A673 (cell line): ENCODE measurements around the gene PDIA2.

DNA sequence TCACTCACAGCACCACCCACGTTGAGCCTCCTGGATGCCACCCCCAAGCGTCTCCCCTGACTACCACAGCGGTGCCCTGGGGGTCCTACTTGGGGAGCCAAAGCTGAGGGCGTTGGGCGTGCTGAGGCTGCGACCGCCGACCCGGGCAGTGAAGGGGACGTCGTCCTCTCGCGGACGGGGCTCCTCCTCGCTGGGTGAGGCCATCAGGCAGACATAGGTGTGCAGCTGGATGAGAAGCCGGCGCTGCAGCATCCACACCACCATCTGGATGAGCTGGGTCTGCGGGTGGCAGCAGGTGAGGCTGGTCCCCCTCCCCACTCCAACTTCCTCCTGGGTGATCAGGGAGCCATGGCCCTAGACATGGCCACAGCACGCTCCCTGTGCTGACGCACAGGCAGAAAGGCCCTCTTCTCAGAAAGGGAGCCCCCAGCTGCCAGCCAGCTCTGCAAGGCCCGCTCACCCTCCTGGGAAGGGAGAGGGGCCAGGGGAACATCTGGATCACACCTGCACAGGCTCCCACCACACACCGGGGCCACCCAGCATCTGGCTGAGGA lies 11.7 kb downstream of the MPG start:
- PRO-cap, result no peak

DNA sequence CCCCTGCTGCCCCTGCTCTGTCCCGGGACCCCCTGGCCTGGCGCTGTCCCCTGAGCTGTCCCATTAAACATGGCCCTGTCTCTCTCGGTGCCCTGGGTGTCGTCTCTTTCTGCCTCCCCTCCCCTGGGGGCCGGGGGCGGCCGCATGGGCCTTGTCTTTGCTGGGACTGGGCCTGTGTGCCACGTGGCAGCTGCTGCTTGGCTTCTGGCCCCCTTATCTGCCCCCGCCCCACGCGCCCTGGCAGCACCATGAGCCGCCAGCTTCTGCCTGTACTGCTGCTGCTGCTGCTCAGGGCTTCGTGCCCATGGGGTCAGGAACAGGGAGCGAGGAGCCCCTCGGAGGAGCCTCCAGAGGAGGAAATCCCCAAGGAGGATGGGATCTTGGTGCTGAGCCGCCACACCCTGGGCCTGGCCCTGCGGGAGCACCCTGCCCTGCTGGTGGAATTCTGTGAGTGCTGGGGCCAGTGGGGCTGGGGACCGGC lies at the start of gene PDIA2:
TSS of gene PDIA2 (plus strand) at position 243 of the 481 bp plus-strand sequence.
- PRO-cap, result no peak

DNA sequence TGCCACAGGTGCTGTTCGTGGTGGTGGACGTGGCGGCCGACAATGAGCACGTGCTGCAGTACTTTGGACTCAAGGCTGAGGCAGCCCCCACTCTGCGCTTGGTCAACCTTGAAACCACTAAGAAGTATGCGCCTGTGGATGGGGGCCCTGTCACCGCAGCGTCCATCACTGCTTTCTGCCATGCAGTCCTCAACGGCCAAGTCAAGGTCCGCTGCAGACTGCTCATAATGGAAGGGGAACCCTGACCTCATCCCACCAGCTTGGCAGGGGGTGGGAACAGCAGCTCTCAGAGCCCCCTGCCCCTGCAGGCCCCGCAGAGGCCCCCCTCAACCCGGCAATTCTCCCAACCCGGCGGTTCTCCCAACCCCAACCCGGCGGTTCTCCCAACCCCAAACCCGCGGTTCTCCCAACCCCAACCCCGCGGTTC lies 2.5 kb downstream of the PDIA2 start:
- PRO-cap, result no peak

GRCh38 chr16:296945-297502 lies 14.1 kb downstream of the PDIA2 start:
- PRO-cap, result no peak

DNA sequence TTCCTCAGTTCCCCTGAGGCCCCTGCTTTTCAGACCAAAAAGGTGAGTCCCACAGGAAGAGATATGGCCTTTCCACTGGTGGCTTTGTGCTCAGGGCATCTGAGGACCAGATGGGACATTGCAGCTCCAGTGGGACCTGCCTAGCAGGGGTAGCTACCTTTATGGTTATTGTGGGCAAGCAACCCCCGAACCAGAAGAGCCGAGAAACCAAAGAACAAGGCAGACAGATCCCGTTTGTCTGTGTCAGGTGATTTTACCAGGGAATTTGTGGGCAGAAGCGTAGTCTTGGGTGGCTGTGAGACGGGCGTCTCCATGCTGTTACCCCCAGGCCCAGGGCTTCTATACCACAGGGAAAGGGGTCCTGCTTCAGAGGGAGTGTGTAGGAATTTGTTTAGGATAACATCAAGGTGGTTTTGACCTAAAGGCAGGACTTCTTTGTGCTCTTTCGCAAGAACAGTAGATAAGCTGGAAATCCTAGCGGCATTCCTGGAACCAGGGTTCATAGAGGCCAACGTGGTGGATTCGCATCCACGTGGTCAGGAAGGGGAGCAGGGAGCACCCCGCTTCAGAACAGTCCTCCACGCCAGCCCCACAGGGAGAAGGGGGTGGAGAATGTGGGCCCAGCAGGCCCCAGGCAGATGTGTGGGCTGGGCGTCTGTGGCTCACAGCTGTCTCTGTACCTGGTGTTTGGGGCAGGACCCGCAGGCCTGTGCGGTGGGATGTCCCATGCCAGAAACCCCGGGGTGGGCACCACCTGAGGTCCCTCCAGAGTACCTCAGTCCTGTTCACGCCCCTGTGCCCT lies 3.9 kb downstream of the DECR2 start:
- PRO-cap, result no peak

DNA sequence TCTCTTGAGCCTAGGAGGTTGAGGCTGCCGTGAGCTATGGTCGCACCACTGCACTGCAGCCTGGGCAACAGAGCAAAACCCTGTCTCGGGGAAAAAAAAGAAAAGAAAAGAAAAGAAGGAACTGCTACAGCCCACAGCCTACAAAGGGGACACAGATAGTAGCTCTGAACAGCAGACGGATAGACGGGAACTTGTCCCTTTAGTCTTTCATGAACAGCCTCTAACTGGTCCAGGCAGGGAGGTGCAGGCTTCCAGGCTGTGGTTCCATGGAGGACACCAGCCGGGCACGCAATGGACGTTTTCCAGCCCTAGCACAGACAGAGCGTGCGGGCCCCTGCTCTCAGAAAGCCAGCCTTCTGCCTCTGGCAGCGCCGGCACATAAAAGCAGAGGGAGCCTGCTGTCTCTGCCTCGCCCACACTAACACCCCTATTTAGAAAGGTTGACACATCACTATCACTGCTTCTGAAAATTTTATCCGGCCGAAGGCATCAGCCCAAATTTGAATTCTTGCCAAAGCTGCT lies 1.6 kb upstream of the RAB11FIP3 start:
- PRO-cap, result unidirectional peak, minus-strand start at position 380 of the sequence

DNA sequence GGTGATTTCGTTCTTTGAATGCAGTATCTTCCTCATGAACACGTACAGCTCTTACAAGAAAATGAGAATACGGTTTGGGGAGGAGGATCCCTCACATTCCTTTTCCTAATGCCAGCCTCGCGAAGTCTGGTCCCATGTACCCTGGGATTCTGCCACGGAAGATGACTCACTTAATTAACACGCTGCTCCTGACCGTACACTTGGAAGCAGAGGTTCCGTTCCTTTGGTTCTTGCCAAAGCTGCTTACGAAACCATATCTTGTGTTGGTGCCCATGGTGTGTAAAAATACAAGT lies 1.2 kb upstream of the RAB11FIP3 start:
- PRO-cap, result no peak

GRCh38 chr16:474349-475028 lies 49.0 kb downstream of the RAB11FIP3 start:
- PRO-cap, result no peak

DNA sequence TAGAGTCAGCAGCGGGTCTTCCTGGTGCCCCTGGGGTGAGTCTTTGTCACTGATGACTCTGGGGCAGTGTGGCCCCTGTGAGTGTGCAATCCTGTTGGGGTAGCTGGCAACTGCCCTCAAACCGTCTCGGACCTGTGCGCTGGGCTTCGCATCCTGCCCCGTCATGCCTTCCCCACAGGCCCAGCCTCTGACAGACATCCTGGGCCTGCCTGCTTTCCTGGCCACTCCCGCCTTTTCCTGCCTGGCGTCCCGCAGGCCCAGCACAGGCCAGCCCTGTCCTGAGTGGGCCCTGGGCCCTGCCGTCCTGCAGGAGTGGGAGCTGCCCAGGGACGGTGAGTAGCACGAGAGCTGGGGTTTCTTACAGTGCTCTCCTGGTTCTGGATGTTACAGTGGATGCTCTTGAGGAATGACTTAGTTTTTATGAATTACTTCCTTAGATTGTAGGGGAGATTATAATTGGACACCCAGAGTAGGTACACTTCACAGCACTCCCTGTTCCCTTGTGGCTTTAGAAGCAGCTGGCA lies 50.1 kb upstream of the CAPN15 start:
- PRO-cap, result no peak

DNA sequence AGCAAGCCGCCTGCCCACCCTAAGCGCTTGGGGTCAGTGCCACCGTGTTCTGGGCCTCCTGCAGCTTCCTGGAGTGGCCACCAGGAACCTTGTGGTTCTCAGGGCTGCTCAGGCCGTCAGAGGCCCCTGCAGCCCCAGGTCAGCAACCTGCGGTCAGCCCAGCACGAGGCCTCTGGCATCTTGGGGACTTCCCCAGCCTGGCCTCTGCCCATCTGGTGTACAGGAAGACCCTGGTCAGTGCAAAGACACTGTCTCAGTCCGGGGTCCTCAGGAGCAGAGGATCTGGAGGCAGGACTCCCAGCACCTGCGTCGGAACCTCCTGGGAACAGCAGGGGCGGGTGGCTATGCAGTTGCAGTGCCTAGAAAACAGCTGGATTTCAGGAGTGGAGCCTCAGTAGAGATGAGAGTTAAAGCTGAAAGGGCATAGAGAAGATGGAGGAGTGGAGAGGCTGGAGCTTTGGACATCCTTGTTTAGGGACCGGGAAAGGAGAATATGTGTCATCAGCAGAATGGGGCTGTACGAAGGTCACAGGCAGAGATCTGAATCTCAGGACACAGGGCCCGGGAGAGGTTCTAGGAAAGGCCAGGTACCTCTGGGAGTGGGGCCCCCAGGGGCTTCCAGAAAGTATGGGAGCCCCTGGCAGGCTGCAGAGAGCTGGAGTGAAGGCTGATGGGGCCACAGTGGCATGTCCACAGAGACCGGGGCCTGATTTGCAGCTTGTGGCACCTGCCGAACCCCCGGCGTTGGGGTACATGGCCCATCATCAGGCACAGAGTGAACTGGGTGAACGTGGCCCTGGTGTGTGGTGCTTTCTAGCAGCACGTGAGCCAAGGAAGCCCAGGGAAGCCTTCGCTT lies 13.2 kb upstream of the CAPN15 start:
- PRO-cap, result no peak

DNA sequence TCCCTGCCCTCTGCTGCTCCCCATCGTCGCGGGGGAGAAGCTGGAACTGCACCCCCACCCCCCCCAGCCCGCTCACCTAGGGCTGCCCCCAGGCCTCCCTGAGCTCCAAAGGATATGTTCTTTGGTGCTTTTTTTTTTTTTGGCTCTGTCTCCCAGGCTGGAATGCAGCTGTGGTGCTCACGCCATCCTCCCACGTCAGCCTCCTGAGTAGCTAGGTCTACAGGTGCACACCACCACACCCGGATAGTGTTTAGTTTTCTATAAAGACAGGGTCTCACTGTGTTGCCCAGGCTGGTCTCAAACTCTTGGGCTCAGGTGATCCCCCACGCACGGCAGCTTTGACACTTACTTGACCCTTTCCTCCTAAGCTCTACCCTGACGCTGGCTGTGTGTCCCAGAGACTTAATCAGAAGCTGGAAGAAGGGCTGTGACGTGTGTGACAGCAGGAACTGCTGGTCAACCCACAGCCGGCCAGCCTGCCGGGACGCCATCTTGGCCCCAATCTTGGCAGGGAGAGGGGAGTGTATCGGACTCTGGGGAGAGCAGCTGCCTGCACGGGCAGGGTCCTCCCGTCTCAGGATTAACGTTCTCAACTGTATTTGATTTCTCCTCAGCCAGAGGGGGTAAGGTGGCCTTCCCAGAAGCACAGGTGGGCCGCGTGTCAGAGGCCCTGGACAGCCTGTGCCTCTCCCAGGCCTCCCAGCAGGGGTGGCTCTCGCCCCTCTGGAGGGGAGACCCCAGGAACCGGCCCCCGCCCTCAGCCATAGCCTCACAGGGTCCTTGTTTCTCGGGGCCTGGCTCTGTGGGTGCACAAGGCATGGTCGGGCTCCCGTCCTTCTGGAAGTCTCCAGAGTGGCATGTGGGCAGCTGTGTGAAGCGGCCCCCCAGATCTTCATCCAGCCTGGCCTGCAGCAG lies 11.6 kb downstream of the CAPN15 start:
- PRO-cap, result no peak

GRCh38 chr16:539741-540274 lies 12.3 kb downstream of the CAPN15 start:
- PRO-cap, result no peak

DNA sequence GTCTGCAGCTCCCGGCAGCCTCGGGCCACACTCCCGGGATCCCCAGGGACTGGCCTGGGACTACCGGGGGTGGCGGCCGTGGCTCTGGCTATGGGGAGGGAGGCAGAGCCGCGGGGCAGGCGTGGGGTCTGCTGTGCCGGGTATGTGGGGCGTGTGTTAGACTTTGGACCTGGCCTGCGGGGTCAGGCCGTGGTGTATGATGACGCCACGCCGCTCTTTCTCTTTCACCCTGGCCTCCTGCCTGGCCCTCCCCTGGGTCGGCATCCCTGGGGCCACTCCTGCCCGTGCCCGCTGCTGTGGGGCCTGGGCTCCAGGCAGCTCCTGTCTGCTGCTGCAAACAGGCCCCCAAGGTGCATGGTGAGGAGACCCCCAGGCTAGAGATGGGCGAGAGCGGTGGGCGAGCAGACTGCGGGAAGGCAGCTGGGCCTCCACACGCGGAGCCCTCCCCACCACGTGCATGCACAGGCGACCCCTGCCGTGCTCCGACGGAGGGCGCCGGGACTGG lies 15.8 kb downstream of the CAPN15 start:
- PRO-cap, result no peak

- PRO-cap, result no peak
Observed at GRCh38 chr16:547483-548040, 12.6 kb upstream of the PRR35 start.

- PRO-cap, result no peak
Observed at GRCh38 chr16:584152-584741, 5.6 kb upstream of the RAB40C start.

GRCh38 chr16:592477-593473 lies 2.9 kb downstream of the RAB40C start:
- PRO-cap, result no peak

DNA sequence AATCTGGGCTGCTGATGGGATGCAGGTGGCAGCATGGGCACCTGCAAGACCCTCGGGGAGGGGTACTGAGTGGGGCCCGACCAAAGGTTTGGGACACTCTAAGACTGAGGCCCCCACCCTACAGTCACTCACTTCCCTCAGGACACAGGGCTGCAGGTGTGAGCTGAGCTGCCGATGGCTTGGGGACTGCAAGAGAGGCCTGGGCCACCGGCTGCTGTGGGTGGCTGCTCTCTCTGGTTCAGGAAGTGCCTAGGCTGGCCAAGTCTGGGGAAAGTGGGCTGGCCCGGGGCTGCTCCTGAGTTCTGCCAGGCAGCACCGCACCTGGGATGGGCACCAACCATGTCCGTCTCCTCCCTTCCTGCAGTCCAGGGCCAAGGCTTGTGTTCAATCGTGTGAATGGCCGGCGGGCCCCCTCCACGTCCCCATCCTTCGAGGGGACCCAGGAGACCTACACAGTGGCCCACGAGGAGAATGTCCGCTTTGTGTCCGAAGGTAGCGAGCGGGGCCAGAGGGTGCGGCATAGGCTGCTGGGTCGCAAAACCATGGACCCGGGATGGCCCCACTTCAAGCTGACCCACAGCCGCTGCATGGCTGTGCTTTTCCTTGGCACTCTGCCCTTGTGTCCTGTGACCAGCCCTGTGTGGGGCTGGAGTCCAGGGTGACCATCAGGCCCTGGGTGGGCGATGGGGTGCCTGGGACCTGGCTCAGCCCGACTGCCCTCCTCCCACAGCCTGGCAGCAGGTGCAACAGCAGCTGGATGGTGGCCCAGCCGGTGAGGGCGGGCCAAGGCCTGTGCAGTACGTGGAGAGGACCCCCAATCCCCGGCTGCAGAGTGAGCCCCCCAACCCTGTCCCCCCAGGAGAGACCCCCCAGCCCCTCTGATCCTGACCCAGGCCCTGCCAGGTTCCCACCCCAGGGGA lies 1.9 kb upstream of the WDR90 start:
- PRO-cap, result no peak

DNA sequence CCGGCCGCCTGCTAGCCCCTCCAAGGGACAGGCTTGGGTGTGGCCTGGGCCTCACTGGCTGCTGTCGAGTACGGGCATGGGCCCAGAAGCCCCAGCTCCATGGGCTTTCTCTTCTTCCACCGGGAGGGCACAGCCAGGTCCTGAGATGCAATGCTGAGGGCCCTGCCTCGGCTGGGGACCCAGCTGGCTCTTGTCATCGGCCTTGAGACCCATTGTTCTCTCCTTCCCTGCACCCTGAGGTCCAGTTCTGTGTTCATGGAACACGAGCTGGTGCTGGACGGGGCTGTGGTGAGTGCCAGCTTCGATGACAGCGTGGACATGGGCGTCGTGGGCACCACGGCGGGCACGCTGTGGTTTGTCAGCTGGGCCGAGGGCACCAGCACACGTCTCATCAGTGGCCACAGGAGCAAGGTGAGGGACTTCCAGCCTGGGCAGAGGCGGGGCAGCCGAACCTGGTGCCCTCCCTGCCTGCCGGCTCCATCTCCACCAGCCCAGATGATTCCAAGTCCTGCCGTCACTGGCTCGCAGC lies 5.4 kb upstream of the RHOT2 start:
- PRO-cap, result no peak

DNA sequence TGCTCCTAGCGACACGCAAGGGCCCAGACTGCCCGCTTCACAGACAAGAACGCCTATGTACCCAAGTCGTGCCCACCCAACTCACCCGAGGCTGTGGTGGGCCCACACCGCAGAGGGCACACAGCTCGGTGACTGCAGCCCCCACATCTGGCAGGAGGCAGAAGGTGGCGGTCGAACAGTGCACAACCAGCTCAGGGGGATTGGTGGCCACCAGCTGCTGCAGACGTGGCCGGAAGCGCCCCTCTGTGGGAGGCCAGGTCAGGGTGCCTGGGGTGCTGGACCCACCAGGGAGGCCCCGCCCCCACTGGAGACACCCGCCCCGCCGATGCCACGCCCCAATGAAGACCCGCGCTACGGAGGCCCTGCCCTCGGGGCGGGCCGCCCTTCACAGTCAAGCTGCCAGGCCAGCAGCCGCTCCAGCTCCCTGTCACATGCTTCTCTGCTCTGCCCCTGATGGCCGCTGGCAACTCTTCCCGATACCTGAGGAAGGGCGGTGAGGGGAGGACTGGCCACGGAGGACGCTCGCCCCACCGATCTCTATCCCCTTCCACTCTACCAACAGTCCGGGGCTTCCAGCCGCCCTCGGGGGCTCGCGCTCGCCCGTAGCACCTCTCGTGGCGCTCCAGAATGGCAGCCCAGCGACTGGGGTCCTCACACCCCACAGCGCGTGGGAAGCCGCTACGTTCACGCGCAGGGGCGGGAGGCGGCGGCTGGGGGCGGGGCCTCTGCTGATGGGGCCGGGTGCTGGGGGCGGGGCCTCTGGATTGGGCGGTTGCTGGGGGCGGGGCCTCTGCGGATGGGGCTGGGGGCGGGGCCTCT lies 877 bp upstream of the STUB1 start:
- PRO-cap, result unidirectional peak, plus-strand start at position 430 of the sequence; bidirectional peak, plus-strand start outside the sequence, minus-strand start at position 629 of the sequence

- PRO-cap, result no peak
Observed at GRCh38 chr16:680932-681287, 700 bp downstream of the STUB1 start.